HTERT-HM (cell line): ENCODE measurements around the genes CNTN6, SUMF1, ITPR1 and BHLHE40.

DNA sequence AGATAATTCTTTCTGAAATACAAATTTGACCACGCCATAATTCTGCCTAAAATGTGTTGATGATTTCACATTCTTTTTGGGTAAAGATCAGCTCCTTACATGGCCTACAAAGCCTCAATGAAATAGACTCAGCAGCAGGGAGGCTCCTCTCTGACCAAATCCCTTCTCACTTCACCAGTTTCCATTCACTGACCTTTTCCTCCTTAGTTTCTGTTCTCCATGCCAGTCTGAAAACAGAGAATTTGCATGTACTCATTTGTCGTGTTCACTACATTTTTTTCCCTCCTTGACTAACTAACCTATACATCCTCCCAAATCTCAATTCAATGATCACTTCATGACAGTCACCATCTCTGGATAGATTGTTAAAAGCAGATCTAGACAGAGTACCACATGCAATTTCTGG, 77.3 kb downstream of the CHL1 start:
- RRBS, result no CpG with 5 or more reads among the region's 2 CpGs

DNA sequence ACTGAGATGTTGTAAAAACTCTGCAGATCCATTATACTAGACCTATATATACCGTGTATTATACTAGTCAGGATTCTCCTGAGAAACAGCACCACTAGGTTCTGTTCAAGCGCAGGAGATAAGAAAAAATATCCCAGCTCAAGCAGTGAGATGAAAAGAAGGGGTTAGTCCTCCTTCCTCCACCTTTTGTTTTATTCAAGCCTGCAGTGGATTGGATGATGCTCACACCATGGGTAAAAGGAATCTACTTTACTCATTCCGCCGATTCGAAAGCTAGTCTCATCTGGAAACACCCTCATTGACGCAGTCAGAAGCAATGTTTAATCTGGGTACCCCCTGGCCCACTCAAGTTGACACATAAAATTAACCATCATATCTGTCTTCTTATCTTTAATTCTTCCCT, 340.3 kb downstream of the CHL1 start:
- RRBS, result no CpG with 5 or more reads among the region's 6 CpGs

DNA sequence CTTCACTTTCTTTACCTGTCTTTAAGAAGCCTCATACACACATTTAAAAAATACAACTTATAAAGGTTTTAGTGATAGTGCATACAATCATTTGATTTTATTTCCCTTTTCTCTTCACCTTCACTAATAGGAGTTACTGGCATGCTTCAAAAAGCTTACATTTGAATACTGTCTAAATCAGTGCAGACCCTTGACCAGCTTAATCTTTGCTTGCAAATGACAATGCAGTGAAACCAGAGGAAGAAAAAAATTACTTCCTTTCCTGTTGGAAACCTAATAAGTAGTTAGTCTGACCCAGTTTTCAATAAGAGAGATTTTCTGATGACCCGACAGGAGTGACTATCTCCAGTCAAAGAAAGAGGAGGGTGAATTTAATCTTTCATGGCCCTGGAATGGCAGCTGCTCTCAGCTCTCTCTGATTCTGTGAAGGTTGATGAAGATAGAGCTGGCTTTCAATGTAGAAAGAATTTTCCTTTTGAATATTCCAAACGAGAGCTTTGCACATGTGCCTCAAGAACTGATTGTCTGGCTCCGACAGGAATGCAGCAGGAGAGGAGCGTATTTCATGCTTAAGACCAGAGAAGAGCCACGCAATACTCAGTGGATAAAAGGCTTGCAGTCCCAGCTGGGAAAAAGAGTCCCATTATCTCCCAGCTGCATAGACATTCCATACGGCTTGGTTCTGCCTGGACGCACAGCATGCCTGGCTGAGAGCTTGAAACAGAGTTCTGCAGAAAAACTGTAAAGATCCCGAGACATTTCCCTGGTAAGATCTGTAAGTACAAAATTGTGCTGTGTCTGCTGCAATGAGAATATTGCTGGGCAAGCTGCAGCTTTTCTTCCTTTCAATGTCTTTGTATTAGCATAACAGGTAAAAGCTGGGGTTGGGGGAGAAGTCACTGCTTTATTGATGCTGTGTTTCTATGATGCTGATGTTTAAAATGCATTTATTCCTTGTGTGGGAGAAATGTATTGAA, at the start of gene CNTN6:
CNTN6 (plus strand) TSS at position 670 of the 977 bp plus-strand sequence.
- RRBS, result no CpG with 5 or more reads among the region's 8 CpGs

DNA sequence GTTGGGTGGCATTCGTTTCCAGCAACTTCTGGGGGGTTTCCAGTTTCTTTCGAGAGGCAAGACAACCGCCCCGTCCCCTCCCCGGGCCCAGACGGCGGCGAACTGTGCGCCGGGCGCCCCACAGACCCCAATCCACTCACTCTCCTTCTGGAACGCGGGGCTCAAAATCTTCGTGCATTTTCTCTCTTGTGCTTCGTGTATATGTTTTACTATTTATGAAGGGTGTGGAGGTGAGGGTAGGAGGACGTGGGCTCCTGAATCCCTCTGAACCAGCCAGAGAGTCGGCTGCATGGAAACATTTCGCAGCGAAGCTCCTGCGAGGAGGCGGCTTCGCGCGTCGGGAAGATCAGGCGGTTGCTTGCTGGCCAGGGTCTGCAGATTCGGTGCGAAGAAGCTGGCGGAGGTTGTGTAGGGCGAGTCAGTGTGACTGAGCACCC, 1.0 kb downstream of the CNTN4 start:
- RRBS, result no CpG with 5 or more reads among the region's 30 CpGs

GRCh38 chr3:3135004-3135661, 8.4 kb downstream of the TRNT1 start:
- RRBS, result no CpG with 5 or more reads among the region's 3 CpGs

DNA sequence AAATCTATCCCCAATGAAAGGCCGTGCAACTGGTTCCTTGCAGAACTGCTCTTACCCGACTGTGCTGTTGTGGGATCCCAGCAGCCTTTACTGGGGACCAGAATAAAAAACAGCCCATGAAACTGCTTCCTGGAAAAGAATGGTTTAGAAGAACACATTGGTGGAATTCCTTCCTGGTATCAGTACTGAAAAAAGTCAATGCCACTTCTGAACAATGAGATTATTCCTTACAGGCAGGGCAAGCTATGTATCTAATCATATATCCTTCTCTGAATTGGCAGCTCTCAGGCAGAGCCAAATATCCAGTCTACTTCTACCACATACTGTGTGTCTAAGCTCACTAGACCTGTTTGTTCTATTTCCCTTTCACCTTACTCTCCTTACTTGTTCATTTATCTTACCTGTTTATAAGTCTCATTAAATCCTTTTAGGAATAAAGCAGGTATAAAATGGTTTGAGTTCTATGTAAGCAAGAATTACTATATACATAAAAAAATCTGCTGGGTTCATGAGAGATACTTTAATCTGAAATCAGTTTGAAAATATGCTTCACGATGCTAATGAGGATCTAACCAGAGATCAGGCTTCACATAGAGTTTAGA, 8.3 kb downstream of the SETMAR start:
- RRBS, result no CpG with 5 or more reads among the region's 3 CpGs

- RRBS, result no CpG with 5 or more reads among the region's 10 CpGs
Observed at GRCh38 chr3:4351378-4352043, 48.3 kb downstream of the SETMAR start.

GRCh38 chr3:4466672-4467638, at the start of gene SUMF1:
Gene SUMF1, minus strand, starts transcription at chr3:4467269.
- RRBS, result 1% methylated on average over 12 of the region's 51 CpGs

DNA sequence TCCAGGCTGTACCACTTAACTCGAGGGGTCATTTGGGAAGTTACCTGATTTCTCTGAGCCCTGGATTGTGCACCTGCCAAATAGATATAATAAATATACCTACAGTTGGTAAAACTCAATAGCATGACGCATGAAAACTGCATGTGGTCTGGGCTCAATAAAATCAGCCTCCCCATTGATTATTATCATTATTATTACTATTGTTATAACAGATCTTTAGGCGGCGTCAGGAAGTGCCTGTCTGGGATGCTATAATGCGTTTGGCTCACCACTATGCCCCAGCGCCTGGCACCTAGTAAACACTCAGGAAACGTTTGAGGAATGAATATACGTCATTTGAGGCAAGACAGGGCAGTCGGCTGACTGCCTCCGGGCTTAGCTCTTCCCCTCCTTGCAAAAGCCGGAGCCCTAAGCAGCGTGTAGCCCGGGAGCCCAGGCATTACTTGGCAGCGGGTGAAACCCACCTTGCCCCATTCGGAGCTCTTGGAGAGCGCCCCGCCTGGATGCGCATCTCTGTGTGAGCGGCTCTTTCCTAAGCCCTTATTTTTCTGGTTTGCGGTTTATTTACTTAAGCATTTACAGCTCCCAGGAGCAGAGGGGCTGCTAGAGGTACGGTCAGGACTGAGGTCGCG, 1.0 kb upstream of the ITPR1 start:
- RRBS, result no CpG with 5 or more reads among the region's 23 CpGs

DNA sequence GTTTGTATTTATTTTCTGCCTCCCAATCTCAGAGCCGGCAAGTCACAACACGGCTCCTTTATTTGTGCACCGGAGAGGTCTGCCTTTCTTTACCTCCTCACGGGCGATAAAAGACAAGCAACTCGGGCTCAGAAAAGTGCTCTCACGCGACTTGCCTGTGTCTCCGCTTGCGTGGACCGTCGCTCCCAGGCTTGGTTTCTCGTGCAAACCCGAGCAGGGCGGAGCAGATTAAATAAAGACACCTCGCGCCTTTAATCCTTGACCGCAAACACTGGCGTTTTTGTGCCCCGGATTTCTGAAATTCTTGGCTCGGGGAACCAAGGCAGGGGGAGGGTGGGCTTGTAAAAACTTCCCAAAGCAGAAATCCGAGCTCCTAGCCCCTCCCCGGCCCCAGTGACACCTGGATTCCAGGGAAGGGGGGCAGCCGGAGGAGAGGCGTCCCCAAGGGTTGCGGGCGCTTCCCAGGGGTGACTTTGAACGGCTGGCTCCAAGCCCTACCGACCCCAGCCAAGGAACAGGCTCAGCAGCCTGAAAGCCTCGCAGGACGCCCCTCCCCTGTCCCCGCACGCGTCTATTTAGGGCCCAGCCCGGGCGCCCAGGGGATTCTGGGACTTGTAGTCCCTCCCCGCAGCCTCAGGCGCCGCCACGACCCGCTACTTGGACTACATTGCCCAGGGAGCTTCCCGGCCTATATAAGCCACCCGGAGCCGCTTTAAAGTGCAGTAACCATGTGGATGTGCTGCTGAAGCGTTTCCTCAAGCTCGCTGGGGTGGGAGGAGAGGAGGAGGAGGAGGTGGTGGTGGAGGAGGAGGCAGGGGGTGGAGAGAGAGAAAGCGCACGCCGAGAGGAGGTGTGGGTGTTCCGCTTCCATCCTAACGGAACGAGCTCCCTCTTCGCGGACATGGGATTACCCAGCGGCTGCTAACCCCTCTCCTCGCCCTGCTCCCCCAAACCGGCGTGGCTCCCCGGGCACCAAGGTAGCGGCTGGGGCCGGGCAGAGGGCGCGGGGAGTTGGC, at the start of gene ITPR1:
ITPR1 (plus strand) TSS at position 720 of the 1,016 bp plus-strand sequence.
- RRBS, result under 1% methylated on average over 17 of the region's 63 CpGs

GRCh38 chr3:4584959-4585207, 91.7 kb downstream of the ITPR1 start:
- RRBS, result no CpG with 5 or more reads among the region's 4 CpGs

GRCh38 chr3:4712025-4712671, 219.0 kb downstream of the ITPR1 start:
- RRBS, result no CpG with 5 or more reads among the region's 9 CpGs

GRCh38 chr3:4721415-4722015, 228.4 kb downstream of the ITPR1 start:
- RRBS, result no CpG with 5 or more reads among the region's 9 CpGs

DNA sequence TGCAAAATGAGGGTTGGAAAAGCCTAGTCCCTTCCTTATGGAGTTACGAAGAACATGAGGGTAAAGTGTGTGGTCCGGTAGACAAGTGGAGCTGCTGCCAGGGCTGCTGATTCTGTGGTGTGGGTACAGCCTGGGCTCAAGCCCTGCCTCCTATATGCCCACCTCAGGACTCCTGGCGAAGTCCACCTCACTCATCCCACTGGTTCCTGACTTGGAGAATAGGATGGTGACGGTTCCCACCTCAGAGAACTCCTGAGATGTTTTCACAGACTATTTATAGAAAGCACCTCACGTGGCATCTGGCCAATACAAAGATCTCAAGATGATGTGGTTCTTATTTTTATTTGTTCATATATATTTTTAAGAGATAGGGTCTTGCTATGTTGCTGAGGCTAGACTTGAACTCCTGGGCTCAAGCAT, 236.9 kb upstream of the BHLHE40 start:
- RRBS, result no CpG with 5 or more reads among the region's 5 CpGs

- RRBS, result no CpG with 5 or more reads among the region's 4 CpGs
Observed at GRCh38 chr3:4751707-4752102, 227.5 kb upstream of the BHLHE40 start.

DNA sequence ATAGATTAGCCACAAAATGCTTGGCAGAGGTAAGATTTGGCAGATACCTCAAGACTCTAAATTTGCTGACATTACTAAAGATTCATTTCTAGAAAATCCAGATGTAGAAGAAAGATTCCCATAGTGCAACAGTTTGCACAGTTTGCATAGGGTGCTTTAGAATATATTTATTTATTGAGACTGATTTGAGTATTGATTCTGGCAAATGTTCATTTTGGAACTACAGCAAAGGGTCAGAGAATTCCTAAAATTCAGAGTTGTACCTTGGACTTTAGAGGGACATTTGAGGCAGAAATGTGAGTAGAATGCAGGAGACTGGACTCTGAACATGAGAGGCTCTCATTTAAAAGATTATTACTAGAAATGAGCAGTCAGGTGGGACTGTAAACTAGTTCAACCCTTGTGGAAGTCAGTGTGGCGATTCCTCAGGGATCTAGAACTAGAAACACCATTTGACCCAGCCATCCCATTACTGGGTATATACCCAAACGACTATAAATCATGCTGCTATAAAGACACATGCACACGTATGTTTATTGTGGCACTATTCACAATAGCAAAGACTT, 101.8 kb upstream of the BHLHE40 start:
- RRBS, result no CpG with 5 or more reads among the region's 3 CpGs

DNA sequence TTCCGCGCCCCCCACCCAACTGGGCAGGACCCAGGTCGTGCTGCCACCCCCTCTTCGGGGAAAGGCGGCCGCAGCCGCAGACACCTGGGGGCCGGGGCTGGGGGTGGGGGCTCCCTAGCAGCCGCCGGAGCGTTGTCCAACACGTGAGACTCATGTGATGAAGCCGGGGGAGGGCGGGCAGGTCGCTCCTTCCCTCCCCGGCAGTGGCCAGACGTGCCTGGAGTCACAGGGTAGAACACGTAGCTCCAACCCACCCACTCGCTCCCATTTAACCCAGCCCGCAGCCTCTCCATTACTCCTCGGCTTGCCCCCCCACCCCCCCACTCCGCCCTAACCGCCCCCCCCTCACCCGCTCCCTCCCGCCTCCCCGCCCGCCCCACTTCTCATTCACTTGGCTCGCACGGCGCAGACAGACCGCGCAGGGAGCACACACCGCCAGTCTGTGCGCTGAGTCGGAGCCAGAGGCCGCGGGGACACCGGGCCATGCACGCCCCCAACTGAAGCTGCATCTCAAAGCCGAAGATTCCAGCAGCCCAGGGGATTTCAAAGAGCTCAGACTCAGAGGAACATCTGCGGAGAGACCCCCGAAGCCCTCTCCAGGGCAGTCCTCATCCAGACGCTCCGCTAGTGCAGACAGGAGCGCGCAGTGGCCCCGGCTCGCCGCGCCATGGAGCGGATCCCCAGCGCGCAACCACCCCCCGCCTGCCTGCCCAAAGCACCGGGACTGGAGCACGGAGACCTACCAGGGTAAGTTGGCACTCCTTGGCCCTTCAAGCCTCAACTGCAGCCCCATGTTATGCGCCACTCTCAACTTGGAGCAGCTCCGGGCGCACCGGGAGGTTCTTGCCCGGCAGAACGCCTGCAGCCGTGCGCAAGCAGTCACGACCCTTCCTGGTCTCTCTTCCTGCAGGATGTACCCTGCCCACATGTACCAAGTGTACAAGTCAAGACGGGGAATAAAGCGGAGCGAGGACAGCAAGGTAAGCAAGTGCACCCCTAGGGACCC, at the start of gene BHLHE40:
BHLHE40 (plus strand) TSS at position 386 of the 1,006 bp plus-strand sequence.
- RRBS, result 2% methylated on average over 12 of the region's 68 CpGs

GRCh38 chr3:5204792-5205456, 17.4 kb downstream of the EDEM1 start:
- RRBS, result no CpG with 5 or more reads among the region's 6 CpGs

- RRBS, result no CpG with 5 or more reads among the region's 6 CpGs
Observed at GRCh38 chr3:5216264-5217366, 29.1 kb downstream of the EDEM1 start.

DNA sequence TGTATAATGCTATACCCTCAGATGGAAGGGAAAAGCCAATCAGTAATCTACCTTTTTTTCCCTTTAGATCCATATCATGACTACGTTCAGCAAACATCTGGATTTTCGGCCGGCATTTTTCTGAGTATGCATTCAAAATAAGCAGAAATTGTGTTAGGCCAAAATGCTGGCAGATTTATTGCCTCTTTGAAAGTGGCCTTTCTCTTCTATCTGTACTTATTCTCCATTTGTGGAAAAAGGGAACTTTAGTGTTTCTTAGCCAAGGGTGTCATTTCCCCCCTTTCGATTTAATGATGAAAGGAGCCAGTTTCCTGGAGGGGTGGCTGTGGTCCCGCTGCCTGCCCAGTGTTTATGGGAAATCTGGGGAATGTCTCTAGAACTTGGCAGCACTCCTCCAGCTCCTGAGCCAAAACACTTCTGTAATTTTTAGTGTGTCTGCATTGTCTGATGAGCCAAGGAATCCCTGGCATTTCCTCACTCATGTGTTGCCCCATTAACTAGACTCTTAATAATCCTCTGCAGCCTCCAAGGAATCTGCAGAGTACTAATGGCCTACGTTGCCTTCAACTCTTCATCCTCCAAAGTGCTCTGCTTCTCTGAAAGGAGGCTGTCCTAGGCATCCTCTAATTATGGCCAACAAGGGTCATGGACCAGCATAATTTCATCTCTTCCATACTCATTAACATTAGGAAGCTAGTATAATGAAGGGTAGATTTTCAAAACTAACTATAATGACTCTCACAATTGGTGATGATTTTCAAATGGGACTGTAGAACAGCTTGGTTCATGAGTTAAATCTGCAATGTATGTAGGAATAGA, 448.8 kb downstream of the GRM7 start:
- RRBS, result no CpG with 5 or more reads among the region's 6 CpGs